ENCODE measurements around the genes IGDCC3, INTS14 and SLC24A1.

DNA sequence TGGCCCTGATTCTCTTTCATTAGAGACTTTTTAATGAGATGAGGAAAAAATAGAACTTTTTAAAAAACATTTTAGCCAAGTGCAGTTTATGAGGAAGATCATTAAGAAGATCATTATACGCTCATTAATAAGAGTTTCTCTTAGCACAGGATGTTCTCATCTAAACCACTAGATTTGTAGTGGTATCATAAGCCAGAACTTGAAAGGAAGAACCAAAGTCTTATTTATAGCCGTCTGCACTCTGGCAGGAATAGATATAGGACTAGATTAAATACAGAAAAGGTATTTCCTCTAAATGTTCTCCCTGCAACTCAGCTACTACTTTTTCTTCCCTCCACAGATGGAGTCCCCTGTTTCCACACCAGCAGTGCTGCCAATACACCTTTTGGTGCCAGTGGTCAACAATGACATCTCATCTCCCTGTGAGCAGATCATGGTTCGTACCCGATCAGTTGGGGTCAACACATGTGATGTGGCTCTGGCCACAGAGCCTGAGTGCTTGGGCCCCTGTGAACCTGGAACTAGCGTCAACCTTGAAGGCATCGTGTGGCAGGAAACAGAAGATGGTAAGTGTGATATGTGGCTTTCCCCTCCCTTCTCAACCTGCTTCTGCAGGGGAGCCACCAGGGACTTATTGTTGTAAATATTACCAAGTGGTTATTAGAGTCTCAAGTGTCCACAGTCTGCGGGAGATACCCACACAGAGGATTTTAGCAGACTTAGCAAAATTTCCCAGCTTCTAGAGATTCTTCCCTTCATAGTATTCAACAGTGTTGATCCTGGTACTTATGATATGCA lies 152.7 kb downstream of the RBPMS2 start:
- PRO-cap, 3 experiments = no peak in any of the 3 experiments
- RAMPAGE, long total RNA, 2 experiments = start-site peak on the plus strand in 1 of 2 experiments, centred at position 393 of the sequence, 19 reads per replicate
- RRBS = no CpG with 5 or more reads among the region's 7 CpGs

DNA sequence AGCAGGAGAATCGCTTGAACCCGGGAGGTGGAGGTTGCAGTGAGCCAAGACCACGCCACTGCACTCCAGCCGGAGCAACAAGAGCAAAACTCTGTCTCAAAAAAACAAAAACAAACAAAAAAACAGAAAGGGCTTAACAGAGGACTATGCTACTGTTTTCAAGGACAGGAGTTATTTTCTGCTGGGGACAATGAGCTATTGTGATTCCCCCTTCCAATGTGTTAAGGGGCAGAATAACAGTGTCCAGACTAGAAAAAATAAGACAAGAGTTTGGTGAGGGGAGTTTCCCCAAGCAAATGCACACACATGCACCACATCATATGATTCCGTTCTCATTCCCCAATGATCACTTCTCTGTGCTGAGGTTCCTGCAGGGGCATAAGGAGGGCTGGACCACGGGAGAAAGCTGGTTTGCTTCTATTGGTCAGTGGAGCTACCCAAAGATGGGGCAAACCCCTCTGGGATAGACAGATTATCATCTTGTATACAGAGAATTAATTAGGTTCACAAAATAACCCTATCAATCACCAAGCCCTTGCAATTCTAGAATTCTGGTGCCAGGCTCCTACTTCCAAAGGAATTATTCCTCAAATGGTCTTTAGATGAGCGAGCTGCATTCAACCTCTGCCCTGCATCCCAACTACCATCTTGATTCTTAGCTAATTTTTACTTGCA lies 80.6 kb downstream of the RBPMS2 start:
- PRO-cap, 3 experiments = no peak in any of the 3 experiments
- RAMPAGE, long total RNA, 2 experiments = no peak in any of the 2 experiments
- RRBS = no CpG with 5 or more reads among the region's 7 CpGs

- PRO-cap, 3 experiments = no peak in any of the 3 experiments
- RAMPAGE, long total RNA, 2 experiments = no peak in any of the 2 experiments
- RRBS = no CpG with 5 or more reads among the region's 13 CpGs
These were observed 75.5 kb downstream of the RBPMS2 start for GRCh38 chr15:64699397-64700779.

- PRO-cap, 3 experiments = peak in 1 of 3 experiments; most common plus-strand start chr15:64755193 (in 1)
- RAMPAGE, long total RNA, 2 experiments = no peak in any of the 2 experiments
- RRBS = no CpG with 5 or more reads among the region's 9 CpGs
These were observed 20.6 kb downstream of the RBPMS2 start for GRCh38 chr15:64754733-64755276.

DNA sequence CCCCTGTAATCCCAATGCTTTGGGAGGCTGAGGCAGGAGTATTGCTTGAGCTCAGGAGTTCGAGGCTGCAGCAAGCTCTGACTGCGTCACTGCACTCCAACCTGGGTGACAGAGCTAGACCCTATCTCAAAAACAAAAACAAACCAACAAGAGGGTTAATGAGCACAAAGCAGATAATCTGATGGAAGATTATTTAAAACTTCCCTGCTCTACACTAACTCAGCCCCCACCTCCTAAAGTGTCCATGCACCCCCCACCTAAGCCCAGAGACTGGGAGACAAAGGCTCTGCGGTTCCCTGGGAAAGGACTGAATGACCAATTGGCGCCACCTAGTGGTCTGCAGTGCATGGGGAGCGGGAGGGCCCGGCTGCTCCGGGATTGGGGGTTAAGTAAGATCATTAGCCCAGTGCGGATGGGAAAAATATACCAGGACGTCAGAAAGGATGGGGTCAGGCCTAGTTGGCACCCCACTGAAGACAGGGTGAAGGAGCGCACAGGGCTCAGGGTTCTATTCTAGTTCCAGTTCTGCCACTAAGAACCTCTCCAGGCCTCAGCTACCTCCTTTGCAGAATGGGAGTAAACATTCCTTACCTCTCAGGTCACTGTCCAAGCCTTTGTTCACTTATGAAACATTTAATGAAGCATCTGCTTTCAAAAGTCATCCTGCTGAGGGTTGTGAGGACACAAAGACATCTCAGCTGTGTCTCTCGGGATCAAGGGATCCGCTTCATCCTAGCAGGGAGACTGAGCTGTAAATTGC lies 15.5 kb downstream of the PIF1 start:
- PRO-cap, 3 experiments = no peak in any of the 3 experiments
- RAMPAGE, long total RNA, 2 experiments = no peak in any of the 2 experiments
- RRBS = no CpG with 5 or more reads among the region's 12 CpGs

DNA sequence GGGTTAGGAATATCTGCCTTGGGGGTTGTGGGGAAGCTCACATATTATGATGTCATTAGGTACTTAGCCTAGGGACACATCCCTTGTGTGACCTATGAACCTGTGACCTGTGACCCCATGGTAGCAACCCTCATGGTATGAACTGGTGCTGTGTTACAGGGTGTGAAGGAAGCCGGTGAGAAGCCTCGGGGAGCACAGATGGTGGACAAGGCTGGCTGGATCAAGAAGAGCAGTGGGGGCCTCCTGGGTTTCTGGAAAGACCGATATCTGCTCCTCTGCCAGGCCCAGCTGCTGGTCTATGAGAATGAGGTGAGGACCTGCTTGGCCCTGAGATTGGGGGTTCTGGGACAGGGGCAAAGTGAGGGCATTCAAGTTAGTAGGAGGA lies 6.7 kb downstream of the PLEKHO2 start:
- PRO-cap, 3 experiments = no peak in any of the 3 experiments
- RAMPAGE, long total RNA, 2 experiments = no peak in any of the 2 experiments
- RRBS = no CpG with 5 or more reads among the region's 3 CpGs

DNA sequence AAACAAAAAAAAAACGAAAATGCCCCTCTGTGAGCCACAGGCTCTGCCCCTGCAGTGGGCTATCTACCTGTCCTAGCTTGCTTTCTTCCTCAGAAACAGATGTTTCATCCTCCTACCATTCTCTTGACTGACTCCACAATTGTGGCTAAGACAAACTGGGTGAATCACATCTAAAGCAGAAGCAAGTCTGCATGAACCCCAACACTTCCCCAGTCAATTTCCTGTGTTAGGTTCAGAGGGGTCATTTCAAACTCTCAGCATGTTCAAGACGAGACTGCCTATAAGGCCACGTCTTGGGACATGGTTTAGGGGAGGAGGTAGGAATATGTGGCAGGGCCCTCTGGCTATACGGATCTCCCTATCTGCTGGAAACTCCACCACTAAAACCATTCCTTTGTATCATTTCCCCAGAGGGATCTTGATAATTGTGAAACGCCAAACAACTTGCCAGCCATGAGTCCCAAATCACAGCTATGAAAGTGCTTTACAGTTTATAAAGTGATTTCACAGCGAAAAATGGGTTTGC lies 28.5 kb upstream of the ANKDD1A start:
- PRO-cap, 3 experiments = no peak in any of the 3 experiments
- RAMPAGE, long total RNA, 2 experiments = no peak in any of the 2 experiments
- RRBS = no CpG with 5 or more reads among the region's 6 CpGs

GRCh38 chr15:64897018-64898130 lies 14.3 kb upstream of the ANKDD1A start:
- PRO-cap, 3 experiments = peak in 2 of 3 experiments; most common plus-strand start chr15:64897476 (in 2); most common minus-strand start chr15:64897479 (in 1)
- RAMPAGE, long total RNA, 2 experiments = no peak in any of the 2 experiments
- RRBS = no CpG with 5 or more reads among the region's 10 CpGs

GRCh38 chr15:64905293-64905842 lies 6.3 kb upstream of the ANKDD1A start:
- PRO-cap, 3 experiments = peak in 1 of 3 experiments; most common plus-strand start chr15:64905755 (in 1); most common minus-strand start chr15:64905624 (in 1)
- RAMPAGE, long total RNA, 2 experiments = no peak in any of the 2 experiments
- RRBS = no CpG with 5 or more reads among the region's 26 CpGs

- PRO-cap, 3 experiments = no peak in any of the 3 experiments
- RAMPAGE, long total RNA, 2 experiments = start-site peak on the minus strand in 1 of 2 experiments, at chr15:64951907-64952390 at its widest, 5 to 13 reads per replicate
- RRBS = no CpG with 5 or more reads among the region's 8 CpGs
These were observed 37.5 kb downstream of the SPG21 start for GRCh38 chr15:64951867-64952960.

DNA sequence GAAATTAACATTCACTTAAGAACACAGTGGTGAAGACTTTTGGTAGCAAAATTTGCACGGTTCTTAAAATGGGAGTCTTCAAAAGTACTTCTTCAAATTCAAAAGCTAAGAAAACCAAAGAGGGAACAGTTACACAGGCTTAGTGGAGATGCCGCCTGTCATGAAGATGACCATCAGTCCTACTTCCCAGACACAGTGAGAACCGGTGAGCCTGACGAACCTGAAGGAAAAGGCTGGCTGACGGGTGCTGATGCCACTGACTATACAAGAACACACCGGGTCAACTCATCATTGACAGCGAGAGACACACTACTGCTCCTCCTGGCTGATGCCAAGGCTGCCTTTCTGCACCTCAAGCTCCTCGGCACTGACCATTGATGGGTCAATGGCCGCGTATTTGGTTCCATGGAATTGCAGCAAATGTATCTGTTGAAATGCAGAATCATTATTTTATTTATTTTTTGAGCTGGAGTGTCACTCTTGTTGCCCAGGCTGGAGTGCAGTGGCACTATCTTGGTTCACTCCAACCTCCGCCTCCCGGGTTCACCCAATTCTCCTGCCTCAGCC lies 26.3 kb downstream of the SPG21 start:
- PRO-cap, 3 experiments = no peak in any of the 3 experiments
- RAMPAGE, long total RNA, 2 experiments = no peak in any of the 2 experiments
- RRBS = 94% methylated on average over 1 of the region's 12 CpGs

DNA sequence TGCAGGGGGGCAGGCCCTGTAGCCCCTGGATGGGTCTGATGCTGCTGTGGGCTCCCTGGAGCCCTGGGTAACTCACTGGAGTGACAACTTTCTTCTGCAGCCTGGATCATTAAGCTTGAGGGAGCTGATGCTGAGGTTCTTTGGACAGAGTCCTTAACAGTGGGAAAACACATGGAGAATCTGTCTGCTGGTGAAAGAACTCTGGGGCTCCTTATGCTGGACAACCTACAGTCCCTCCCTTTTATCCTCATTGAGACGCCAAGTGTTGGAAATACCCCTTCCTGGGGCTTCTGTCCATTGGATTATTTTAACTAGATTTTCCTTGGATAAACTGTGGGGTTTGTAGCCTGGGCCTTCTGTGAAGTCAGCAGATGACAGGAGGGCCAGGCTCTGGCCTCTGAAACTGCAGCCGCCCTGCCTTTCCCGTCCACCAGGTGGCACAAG lies 8.9 kb downstream of the SLC51B start:
- PRO-cap, 3 experiments = no peak in any of the 3 experiments
- RAMPAGE, long total RNA, 2 experiments = no peak in any of the 2 experiments
- RRBS = no CpG with 5 or more reads among the region's 3 CpGs

- PRO-cap, 3 experiments = no peak in any of the 3 experiments
- RAMPAGE, long total RNA, 2 experiments = no peak in any of the 2 experiments
- RRBS = no CpG with 5 or more reads among the region's 10 CpGs
These were observed 8.8 kb downstream of the KBTBD13 start for GRCh38 chr15:65085232-65085929.

GRCh38 chr15:65196532-65197116 lies 11.5 kb upstream of the CLPX start:
- PRO-cap, 3 experiments = no peak in any of the 3 experiments
- RAMPAGE, long total RNA, 2 experiments = no peak in any of the 2 experiments
- RRBS = no CpG with 5 or more reads among the region's 14 CpGs

- PRO-cap, 3 experiments = no peak in any of the 3 experiments
- RAMPAGE, long total RNA, 2 experiments = no peak in any of the 2 experiments
- RRBS = no CpG with 5 or more reads among the region's 7 CpGs
These were observed 12.6 kb downstream of the PARP16 start for GRCh38 chr15:65274091-65274487.

GRCh38 chr15:65377938-65378309 lies at the start of gene IGDCC3:
Gene IGDCC3, minus strand, starts transcription at chr15:65378002.
- PRO-cap, 3 experiments = peak in 3 of 3 experiments; most common plus-strand start chr15:65378134 (in 1); most common minus-strand start chr15:65377999 (in 3)
- RAMPAGE, long total RNA, 2 experiments = no peak in any of the 2 experiments
- RRBS = 2% methylated on average over 21 of the region's 44 CpGs

DNA sequence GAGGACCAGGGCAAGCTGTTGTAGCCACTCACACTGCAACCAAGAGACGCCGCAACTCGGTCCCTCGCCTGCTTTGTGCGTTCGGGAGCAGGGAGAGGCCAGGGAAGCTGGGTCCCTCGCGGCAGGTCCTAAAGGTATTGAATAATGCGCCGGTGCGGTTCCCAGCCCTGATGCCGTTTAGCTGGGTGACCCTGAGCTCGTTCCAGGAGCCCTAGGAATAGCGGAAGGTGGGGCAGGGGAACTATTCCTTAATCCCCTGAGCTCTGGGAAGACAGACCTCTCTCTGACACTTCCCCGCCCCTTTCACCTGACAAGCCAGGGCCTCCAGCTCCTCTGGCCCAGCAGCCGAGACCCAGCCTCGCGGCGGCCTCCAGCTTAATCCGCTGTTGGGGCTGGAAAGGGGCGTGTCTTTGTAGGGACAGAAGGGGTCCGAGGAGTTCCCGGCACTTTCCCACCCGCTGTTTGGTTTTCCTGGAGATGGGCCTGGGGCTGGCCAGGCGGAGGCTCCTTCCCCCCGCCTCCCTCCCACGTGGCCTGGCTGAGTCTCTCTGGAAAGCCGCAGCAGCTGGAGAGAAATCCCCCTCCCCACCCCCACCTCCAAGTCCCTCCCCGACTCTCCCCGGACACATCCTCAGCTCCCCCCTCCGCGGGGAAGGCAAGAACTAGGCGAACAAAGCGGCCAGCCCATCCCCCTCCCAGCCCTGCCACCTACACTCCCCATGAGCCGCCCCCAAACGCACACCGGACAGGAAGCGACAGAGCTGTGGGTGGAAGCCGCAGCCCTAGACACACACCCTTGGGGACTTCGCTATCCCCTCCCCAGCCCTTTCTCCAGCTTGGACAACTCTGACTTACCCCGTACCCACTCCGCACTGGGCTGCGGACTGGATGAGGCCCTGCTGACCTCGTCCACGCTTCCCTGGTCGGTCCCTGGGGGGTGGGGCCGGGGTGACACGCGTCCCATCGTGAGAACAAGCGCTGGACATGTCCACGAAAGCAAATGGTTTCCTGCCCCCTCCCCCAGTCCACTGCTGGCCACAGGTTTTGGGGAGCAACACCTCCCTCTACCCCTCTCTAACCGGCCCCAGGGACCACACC lies 1.3 kb downstream of the IGDCC4 start:
- PRO-cap, 3 experiments = peak in 3 of 3 experiments; most common plus-strand start position 733 of the sequence (in 1); most common minus-strand start position 464 of the sequence (in 3)
- RAMPAGE, long total RNA, 2 experiments = no peak in any of the 2 experiments
- RRBS = 4% methylated on average over 6 of the region's 53 CpGs

DNA sequence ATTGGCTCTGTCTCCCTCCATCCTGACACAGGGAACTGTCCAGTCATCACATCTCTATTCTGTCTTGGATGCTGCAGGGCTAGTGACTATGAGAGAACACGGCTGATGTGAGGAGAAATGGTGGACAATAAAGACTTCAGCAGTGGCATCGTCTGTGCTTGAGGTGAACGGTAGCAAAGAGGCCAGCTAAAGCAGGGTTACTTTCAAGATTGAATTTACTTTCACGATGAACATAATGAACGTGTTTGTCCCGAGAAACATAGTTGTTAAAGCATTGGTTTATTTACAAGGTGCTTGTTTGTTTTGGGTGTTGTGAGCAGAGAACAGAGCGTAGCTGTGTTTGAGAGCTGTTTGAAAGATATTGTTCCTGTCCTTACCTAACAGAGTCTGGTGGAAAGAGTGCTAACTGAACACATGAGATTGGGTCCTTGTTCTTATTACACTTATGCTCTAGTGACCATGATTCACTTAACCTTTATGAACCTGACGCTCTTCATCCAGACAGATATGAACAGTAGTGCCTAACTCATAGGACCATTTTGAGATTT lies 4.1 kb downstream of the HACD3 start:
- PRO-cap, 3 experiments = no peak in any of the 3 experiments
- RAMPAGE, long total RNA, 2 experiments = no peak in any of the 2 experiments
- RRBS = no CpG with 5 or more reads among the region's 8 CpGs

DNA sequence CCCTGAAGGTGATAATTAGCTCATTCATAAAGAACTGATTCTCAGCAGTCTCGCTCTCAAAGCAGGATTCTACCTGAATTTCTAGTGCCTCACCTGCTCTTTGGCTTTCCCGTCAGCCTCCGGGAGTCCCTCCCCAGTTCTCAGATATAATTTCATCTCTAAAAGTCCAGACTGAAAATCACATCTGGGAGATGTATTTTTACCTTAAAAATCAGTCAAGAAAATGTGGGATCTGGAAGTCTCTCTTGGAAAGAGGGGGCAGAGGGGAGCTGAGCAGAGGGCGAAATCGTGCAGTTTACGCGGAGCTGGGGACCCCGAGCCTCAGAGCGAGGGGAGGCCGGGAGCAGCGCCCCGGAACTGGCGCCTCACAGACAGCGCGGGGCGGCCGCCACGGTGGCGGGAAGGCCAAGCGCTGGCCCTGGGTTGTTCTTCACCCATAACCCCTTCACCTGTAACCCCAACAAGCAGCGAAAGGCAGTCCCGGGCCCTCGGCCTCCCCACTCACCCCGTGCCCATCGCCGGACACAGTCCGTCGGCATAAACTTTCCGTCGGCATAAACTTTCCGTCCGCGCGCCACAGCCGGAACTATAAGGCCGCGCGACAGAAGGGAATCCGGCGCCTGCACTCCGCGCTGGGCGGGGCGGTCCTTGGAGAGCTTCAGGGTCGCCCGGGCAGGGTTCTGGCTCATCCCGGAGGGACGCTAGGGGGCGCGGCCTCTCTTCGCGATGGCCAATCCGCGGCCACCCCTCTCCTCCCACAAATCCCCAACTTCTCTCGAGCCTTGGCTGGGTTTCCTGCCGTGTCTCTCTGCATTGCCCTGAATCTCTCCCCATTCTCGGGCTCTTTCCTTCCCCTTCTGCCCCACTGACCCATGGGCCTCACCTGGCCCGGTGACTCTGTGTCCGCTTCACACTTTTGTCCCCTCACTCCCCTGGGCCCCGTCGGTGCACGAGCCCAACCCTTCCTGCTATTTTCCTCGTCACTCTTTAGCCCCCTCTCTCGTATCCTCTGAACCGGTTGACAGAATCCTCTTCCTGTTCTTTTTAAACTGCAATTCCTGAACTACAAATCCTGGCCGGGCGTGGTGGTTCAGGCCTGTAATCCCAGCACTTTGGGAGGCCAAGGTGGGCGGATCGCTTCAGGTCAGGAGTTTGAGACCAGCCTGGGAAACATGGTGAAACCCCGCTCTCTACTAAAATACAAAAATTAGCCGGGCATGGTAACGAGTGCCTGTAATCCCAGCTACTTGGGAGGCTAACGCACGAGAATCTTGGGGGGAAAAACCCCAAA lies at the start of gene INTS14:
INTS14 (minus strand) TSS at position 539 of the 1,291 bp plus-strand sequence.
- PRO-cap, 3 experiments = peak in 3 of 3 experiments; most common plus-strand start position 789 of the sequence (in 2); most common minus-strand start position 530 of the sequence (in 2)
- RAMPAGE, long total RNA, 2 experiments = start-site peak on the plus strand in 1 of 2 experiments, centred at positions 638 to 798 of the sequence, 28 to 41 reads per replicate; start-site peak on the minus strand in 2 of 2 experiments, centred at positions 569 to 572 of the sequence, 596 to 672 reads per replicate
- RRBS = 2% methylated on average over 22 of the region's 74 CpGs

- PRO-cap, 3 experiments = no peak in any of the 3 experiments
- RAMPAGE, long total RNA, 2 experiments = no peak in any of the 2 experiments
- RRBS = no CpG with 5 or more reads among the region's 8 CpGs
These were observed at the start of gene SLC24A1 for GRCh38 chr15:65621524-65622228. Gene SLC24A1, plus strand, starts transcription at chr15:65621938.